Right common carotid artery plus branches (tissue), 1 donor: Measurements from ENCODE around the genes ANKDD1A and DENND4A.

DNA sequence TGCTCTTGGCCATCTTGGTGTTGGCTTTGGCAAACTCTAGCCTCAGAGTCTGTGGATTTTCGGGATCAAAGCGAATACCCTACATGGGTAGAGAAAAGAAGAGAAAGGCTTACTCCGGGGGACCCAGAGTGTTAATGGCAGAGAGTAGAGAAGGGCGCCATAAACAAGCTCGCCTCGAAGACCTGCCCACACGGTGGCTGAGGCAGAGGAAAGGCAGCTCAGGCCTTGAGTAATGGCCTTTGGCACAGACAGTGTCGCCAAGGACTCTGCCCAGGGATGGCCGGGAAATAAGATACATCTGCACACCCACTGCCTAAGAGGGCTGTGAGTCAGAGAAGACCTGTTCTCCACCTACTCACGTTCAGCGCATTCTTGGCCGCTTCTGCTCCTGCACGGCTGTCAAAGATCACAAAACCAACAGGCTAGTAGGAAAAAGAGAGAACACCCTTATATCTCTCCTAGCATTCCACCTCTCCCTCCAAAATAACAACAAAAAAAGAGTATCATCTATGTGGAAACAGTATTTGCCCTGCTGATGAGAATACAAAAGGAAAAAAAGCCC, 26.2 kb downstream of the RBPMS2 start:
- PRO-cap, result no peak

GRCh38 chr15:64755524-64755928, 19.9 kb downstream of the RBPMS2 start:
- PRO-cap, result unidirectional peak, minus-strand start at chr15:64755580

DNA sequence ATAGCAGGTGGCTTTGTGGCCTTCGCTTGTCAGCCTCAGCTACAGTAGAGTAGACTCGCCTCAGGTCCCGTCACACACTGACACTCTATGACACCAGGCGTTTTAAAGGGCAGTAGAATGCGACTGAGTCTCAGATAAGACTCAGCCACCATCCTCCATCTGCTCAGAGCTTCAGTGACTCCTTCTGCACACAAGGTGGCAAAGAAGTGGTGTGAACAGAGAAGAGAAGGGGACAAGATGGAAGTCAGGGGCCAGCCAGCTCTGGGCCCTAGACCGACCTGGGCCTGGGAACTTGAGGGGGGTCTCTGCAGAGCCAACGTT, 12.8 kb downstream of the RBPMS2 start:
- PRO-cap, result no peak

GRCh38 chr15:64807036-64808013, 18.1 kb downstream of the PIF1 start:
- PRO-cap, result bidirectional peak, plus-strand start at chr15:64807577, minus-strand start at chr15:64807453

- PRO-cap, result no peak
These were observed 15.5 kb downstream of the PIF1 start for GRCh38 chr15:64809768-64810527.

GRCh38 chr15:64865552-64866589, 24.2 kb downstream of the PLEKHO2 start:
- PRO-cap, result no peak

DNA sequence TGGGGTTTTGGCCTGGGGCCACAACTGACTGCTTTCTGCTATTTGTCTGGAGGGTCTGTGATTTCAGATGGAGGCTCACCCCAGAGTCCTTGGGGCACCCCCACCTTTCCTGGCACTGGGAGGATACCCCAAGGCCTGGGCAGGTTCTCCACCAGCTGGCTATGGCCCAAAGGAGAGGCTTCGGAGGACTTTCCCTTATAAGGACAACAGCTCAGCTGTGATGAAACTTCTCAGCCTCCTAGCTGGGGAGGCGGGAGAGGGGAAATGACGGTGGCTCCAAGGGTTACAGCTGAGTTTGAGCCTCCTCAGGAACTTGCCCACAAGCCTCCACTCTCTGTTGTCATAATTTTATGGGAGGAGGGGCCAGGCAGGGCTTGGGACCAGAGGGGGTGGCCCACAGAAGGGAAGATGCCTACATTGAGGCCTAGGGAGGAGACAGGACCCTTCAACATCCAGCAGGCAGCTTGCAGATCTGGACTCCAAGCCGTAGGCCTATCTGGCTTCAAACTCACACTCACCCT, 31.3 kb downstream of the PLEKHO2 start:
- PRO-cap, result bidirectional peak, plus-strand start at position 383 of the sequence, minus-strand start at position 117 of the sequence

DNA sequence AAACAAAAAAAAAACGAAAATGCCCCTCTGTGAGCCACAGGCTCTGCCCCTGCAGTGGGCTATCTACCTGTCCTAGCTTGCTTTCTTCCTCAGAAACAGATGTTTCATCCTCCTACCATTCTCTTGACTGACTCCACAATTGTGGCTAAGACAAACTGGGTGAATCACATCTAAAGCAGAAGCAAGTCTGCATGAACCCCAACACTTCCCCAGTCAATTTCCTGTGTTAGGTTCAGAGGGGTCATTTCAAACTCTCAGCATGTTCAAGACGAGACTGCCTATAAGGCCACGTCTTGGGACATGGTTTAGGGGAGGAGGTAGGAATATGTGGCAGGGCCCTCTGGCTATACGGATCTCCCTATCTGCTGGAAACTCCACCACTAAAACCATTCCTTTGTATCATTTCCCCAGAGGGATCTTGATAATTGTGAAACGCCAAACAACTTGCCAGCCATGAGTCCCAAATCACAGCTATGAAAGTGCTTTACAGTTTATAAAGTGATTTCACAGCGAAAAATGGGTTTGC, 28.5 kb upstream of the ANKDD1A start:
- PRO-cap, result no peak

DNA sequence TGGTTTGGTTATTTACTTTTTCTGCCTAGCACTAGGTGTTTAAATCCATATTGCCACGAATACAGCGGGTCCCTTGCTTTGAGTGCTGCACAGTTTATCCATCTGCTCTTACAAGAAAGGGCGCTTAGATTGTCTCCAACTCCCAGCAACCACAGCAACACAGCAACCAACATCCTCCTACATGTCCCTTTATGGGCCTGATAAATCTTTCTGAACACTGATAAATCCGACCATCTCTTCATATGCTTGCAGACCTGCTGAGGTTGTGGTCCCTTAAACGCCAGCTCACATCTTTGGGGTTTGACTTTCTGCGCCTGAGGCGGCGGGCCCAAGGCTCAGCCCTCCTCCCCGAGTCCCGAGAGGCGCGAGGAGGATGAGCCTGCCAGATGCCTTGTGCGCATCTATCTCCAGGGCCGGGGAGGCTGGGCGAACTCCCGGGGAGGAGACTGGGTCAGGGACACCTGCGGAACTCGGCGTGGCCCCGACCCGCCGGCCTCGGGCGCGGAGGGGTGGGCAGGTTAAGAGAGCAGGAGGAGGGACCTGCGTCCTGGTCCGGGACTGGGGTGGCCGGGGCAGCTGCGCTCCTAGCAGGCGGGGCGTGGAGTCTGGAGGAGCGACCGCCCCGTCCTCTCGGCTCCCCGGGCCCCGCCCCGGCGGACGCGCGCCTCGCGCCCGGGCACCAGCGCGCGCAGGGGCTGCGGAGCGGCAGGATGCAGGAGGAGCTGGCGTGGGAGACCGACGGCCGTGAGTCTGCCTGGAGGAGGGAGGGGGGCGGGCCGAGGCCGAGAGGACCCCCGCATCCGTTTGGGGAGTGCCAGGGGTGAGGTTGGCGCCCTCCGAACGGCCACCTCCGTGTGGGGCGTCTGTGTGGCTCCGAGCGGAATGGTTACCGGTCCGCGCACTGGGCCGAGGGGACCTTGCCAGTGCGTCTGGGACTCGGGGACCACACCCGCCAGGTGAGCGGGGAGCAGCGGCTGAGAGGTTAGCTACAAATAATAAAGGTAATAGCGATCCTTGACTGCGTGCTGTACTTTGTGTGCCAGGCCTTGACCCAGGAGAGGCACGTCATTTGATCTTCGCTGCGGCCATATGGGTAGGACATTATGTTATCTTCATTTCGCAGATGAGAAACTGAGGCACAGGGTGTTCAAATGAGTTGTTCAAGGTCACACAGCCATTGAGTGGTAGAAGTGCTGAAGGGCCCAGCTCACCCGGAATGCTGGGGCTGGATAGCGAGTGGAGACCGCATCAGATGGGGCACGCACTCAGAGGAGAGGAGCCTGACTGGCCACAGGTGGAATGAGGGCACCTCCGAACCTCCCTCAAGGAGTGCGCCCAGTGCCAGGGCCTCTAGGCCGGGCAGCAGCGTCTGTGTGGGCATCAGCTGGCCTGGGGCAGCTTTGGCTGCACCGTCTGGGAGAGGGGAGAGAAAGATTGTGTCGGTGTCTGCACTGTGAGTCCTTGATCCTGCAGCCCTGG, at the start of gene ANKDD1A:
Gene ANKDD1A, plus strand, starts transcription at position 682 of the 1,479 bp plus-strand sequence.
- PRO-cap, result bidirectional peak, plus-strand start at position 682 of the sequence, minus-strand start at position 560 of the sequence

- PRO-cap, result no peak
These were observed 1.1 kb upstream of the SLC51B start for GRCh38 chr15:65043940-65044557.

DNA sequence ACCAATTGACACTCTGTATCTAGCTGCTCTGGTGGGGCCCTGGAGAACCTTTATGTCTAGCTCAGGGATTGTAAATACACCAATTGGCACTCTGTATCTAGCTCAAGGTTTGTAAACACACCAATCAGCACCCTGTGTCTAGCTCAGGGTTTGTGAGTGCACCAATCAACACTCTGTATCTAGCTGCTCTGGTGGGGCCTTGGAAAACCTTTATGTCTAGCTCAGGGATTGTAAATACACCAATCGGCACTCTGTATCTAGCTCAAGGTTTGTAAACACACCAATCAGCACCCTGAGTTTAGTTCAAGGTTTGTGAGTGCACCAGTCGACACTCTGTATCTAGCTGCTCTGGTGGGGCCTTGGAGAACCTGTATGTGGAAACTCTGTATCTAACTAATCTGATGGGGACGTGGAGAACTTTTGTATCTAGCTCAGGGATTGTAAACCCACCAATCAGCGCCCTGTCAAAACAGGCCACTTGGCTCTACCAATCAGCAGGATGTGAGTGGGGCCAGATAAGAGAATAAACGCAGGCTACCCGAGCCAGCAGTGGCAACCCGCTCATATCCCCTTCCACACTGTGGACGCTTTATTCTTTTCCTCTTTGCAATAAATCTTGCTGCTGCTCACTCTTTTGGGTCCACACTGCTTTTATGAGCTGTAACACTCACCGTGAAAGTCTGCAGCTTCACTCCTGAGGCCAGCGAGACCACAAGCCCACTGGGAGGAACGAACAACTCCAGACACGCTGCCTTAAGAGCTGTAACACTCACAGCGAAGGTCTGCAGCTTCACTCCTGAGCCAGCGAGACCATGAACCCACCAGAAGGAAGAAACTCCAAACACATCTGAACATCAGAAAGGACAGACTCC, 685 bp upstream of the KBTBD13 start:
- PRO-cap, result no peak

DNA sequence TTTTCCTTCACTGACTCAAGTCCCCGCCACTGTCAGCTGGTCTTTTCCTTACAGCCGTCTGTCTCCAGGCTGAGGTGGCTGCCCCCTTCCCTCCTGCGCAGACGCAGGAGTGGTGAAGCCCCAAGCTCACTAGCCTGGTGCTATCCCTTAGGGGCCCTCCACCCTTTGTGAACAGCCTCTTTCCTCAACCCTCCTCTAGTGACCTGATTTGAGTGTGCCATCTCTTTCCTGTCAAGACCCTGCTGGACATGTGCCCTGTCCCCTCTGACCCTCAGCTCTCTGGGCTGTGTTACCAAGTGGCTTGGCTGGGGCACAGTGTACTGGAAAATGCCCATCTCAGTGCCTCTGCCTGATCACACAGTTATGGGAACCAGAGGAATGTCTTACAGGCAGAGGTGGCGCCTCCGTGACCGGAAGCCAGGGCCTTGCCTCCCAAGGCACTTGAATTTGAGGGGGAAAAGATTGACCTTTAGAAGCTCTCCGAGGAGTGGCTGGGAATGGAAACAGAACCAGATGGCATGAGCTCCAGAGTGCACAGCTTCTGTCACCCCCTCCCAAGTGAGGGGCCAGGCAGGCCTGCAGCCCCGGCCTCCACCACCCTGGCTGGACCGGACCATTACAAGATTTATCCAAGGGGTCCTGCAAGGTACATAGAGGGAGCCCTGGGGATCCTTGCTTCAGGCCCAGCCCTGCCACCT, 8.8 kb downstream of the KBTBD13 start:
- PRO-cap, result bidirectional peak, plus-strand start at position 506 of the sequence, minus-strand start at position 319 of the sequence

DNA sequence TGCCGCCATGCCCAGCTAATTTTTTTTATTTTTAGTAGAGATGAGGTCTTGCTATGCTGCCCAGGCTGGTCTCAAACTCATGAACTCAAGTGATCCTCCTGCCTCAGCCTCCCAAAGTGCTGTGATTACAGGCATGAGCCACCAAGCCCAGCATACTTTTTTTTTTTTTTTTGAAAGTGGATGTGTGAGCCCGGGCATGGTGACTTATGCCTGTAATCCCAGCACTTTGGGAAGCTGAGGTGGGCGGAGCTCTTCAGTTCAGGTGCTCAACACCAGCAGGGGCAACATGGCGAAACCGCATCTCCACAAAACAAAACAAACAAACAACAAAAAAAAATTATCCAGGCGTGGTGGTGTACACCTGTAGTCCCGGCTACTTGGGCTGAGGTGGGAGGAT, 12.6 kb downstream of the PARP16 start:
- PRO-cap, result no peak

DNA sequence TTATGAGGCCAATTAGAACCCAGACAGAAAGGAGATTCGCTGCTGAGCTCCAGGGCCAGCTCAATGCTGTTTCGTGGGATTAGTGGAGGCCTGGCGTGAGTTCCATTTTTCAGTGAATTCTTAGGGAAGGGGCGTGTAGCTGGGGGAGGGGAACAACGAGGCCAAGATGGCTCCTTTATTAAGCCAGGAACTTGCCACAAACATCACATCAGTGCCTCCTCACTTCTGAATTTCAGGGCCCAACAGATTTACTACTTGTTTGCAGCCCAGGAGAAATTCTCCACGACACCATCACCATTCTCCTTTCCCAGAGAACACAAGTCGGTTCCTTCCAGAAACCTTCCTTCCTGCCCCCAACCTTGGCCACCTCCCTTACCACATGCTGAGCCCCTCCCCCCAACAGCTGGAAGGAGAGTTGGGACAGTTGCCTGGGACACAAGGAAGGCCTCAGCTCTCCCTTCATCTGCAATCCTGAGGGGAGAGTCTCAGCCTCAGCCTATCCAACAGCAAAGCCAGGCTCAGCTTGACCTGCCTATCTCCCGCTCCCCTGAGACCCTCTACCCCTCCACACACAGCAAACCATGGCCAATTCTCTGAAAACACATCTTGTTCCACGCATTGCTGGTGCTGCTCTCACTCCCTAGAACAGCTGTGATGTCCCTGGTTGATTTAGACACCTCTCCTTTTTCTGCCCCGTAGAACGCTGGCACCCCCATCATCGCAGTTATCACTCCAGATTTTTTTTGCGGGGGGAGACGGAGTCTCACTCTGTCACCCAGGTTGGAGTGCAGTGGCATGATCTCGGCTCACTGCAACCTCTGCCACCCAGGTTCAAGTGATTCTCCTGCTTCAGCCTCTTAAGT, 5.7 kb downstream of the IGDCC4 start:
- PRO-cap, result no peak

GRCh38 chr15:65583682-65584130, 27.2 kb downstream of the INTS14 start:
- PRO-cap, result no peak

- PRO-cap, result bidirectional peak, plus-strand start at chr15:65792447, minus-strand start at chr15:65792293
These were observed at the start of gene DENND4A for GRCh38 chr15:65791955-65793132. DENND4A (minus strand) TSS chr15:65792293.

DNA sequence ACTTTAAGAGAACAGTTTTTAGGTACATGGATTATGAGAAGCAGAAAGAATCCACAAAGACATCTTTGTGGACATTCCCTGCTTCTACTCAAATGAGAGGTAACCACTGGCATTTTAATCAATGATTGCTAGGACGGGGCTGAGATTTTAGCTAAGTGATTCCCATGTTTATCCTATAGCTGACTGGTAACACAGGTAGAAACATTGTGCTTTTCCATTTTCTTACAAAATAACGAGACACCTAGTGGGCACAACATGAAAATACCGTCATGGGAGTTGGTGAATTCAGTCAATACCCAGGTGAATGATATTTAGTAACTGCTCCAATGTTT, 37.0 kb upstream of the DENND4A start:
- PRO-cap, result no peak

- PRO-cap, result no peak
These were observed 36.5 kb upstream of the RAB11A start for GRCh38 chr15:65832491-65833479.

- PRO-cap, result no peak
These were observed 24.4 kb downstream of the MAP2K1 start for GRCh38 chr15:66410958-66411627.

DNA sequence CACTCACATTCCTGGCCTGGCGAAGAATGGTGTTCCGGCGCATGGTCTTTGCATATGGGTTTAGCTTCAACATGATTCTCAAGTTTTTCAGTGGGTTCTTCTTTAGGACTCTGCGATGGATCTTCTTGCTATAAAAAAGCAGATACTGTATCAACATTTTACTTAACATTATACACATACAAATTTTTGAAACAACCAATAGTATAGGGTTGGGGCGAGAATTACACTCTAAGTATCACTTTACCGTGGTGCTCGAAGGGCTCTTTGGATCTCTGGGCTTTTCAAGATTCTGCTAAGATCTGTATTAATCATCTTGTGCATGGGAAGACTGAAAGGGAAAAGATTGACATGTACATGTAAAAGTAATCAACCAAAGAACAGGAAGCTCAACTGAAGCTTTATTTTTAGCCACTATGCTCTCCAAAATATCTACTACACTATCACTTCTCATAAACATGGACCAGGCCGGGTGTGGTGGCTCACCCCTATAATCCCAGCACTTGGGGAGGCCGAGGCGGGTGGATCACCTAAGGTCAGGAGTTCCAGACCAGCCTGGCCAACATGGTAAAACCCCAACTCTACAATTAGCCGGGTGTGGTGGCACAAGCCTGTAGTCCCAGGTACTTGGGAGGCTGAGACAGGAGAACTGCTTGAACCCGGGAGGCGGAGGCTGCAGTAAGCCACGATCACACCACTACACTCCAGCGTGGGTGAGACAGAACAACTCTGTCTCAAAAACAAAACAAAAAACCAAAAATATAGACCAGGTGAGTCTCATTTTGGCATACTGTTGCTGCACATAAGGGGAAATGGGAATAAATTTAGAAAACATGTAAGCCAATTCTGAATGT, 2.7 kb upstream of the SNAPC5 start:
- PRO-cap, result no peak